Tongue (tissue), 2 donors: ENCODE measurements around a stretch of chr7.

GRCh38 chr7:133377218-133377672, 124.4 kb downstream of the EXOC4 start:
- RAMPAGE, long total RNA: no peak

DNA sequence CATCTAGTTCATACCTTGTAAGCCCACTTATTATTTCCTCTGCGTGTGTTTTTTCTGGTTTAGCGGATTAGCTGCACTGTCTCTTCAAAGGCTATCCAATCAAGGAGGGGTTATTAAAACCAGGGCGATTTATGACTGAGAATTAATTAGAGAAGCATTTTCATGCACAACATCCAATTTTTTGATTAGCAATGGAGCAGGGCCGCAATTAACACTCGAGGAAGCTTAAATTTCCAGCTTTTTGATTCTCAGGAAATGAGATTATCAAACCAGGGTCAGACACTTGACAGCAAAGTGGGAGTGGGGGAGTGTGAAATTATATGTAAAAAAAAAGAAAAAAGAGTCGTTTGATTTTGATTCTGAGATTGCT, 249.0 kb downstream of the EXOC4 start:
- RAMPAGE, long total RNA: no peak

DNA sequence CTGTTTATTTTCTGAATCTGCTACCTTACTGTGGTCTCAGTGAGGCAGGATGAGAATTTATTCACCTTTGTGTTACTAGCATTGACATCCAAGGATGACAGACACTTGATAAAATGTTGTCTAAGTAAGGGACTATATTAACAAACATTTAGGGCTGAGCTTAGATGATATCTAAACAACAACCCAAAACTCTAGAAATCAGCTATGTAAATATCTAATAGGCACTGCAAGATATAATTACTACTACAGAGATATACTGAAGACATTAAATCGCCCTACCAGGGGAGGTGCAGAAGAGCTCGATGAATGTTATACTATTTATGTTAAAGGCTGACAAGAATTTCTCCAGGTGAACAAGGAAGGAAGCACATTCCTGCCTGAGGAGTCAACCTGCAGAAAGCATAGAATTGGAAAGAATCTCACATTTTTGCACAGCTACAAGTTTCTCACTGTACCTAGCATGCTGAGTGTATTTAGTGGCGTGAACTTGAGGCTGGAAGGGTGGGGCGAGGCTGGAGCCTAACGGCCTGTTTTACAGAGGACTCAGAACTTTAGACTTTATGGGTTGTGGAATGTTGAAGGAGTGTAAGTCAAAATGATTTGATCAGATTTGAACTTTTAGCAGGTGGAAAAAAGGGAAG, 373.7 kb upstream of the LRGUK start:
- RAMPAGE, long total RNA: no peak

GRCh38 chr7:133990630-133990920, 136.6 kb upstream of the LRGUK start:
- RAMPAGE, long total RNA: no peak

GRCh38 chr7:134351385-134352067, 34.8 kb upstream of the SLC35B4 start:
- RAMPAGE, long total RNA: no peak

DNA sequence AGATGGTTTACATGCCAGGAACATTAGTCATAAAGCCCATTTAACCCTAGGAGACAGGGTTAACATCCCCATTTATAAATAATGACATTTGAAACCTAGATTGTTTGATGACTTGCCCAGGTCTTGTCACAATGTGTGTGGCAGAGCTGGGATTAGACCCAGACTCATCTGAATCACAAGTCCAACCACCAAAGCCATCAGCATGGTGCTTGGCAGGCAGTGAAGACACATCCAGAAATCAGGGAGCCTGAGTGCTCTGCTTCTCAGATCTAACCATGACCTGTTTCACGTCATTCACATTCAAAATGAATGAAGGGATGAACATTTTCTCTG, 6.1 kb downstream of the AKR1B10 start:
- RAMPAGE, long total RNA: no peak

GRCh38 chr7:134542189-134542640, 6.7 kb upstream of the AKR1B15 start:
- RAMPAGE, long total RNA: no peak

DNA sequence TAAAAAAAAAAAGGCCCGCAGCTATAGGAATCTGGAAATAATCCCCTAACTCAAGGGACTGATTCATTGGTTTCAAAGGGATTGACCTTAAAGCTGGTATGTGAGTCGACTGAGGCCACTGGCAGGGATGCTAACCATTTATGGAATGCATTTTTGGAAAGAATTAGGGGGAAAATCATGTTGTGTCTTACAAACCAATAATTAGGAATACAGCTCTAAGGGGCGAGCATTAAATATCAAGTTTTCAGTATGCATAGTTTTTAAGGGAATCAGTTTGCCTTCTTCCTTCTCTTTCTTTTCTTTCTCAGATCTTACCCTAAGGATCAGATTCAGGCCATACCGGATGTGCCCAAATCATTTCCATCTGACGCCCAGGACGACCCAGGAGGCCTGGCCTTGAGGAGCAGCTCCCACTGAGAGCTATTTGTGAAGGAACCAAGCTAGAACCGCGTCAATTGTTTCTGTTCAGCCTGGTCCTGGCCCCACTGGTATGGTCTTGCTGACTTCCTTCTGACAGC, 48.7 kb downstream of the BPGM start:
- RAMPAGE, long total RNA: no peak

DNA sequence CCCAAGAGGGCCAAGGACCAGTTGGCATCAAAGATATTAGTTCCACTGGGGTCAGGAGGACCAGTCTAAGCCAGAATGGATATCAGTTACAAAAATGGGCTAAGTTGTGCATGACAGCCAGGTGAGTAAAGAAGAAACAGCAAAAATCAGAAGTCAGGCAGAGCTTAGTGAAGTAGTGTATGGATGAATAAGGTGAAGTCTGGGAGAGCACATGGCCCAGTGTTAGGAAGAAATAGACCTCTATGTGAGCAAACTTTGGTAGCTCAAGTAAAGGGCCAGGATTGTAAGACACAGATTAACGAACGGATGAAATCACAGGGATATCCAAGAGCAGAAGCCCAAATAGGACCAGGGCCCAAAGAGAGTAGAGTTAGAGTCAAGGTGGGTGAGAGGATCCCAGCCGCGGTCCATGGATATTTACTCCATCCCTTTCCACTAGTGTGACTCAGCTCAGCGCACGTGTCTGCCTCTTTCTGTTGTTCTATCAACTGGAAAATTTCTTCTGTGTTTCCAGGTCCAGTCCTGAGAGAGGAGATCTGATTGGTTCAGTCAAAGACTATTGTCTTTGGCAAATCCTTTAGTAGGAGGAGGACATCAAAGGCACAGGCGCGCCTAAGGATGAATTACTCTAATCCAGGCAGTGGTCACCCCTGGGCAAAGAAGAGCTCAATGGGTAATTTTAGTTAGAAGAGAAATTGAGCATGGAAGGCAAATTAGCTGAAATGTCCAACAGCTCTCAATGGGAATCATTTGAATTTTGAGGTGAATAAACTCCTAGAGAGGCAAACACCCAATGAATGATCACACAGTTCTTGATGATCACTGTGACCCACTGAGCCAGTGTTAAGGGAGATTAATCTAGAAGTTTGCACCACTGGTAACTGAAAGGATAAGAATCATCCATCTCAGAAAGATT, 5.2 kb downstream of the CALD1 start:
- RAMPAGE, long total RNA: no peak

- RAMPAGE, long total RNA: no peak
Observed at GRCh38 chr7:134832283-134832502, 52.8 kb downstream of the CALD1 start.

DNA sequence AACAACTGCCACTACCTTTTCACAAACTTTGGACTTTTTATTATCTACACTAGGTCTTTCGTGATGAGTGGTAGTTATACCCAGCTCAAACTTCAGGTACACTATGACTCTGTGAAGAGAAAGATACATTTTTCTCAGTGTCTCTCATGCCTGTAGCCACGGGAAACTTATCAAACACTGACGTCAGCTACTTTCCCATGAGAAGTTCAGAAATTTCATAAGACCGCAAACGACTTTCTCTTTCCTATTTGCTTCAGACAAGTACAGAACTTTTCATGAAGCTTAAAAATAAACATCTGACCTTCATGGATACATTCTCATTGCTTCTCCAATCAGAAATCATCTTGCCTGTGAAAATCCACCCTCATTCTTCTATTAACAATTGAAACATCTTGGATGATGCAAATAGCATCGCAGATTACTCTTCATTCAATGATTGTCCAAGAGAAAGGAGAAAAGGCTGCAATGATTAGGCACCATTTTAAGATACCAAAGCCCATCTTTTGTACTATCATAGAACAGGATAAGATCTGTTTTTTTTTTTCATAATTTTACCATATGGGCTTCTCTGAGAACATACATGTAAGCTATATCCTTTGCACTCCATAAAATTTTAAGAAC, 57.2 kb downstream of the CALD1 start:
- RAMPAGE, long total RNA: no peak

DNA sequence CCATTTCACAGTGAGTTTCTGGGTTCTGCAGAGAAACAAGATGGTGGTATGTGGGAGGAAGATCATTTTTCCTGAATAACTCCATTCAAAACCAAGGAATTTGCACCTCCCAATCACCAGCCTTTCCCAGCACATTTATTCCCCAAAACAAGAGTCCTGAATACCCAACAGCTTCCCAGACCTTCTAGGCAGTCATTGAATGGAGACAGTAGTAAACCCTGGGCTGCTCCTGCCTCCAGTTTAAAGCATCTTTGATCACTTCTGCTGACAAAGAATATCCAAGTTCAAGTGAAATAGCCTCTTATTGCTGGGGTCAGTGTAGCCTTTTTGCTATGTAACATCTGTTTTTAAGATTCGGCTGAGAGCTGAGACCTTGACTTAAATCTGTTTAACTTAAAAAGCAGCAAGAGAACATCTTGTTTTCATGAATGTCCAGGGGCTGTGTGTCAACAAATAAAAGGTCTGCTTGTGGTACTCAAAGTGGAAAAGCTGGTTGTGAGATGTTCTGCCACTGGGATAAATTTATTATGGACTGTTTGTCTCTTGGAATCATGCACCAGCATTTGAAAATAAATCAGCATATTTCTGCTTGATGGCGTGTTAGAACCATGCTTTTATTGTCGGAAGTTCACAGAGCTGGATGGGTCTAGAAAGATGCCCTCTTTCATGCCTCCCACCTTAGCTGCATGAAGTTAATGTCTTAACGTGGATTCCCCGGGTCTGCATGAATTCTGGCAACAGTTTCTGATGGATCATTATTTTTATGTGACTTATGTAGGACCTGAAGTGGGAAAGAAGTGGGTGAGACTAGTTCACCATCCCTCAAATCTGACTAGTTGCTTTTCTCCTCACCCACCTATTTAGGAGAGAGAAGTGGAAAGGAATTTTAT, 73.2 kb downstream of the CALD1 start:
- RAMPAGE, long total RNA: no peak

DNA sequence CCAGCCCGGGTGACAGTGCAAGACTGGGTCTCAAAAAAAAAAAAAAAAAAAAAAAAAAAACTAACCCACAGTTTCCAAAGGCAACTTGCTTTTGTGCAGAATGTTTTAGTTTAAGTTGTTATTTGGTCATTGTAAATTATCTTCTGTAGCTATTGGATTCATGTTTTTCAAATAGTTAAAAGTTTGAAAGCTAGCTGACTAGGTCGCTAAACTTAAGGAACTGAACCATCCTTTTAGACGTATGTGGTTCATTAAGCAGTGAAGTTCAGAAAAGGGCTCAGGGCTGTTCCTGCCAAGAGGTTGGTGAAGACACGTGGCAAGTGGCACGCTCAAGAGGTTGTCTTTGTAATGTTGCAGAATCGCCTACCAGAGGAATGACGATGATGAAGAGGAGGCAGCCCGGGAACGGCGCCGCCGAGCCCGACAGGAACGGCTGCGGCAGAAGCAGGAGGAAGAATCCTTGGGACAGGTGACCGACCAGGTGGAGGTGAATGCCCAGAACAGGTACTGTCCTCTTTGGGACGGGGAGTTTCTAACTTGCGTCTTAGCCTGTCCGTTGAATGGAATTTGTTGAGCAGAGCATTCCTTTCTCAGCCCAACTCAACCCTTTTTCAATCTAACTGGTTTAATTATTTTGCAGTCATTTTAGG, 57.8 kb upstream of the AGBL3 start:
- RAMPAGE, long total RNA: no peak

DNA sequence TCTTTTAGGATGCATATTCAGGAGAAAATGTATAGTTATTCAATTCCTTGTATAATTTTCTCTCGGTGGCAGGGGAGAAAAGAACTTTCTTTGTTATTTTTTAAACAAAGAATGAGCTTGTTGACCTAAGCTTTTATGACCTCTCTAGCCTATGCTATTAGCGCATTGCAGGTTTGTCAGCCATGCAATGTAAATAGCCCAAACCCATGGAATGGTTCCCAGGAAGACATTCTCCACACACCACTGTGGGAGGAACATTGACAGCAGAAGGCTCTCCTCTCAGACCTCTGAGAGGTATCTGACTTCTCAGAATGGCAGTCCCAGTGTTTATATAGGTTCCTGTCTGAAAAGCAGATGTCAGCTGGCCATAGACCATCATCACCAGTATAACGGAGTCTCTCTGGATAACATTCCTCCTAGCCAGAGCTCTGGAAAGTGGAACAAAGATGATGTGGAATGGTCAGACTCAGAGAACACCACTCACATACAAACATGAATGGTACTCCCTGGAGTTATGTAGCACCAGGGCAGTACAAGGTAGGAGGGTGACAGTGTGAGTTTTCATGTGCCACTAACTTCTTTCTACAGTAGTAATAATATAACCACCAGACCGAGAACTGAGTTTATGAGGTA, 19.5 kb upstream of the AGBL3 start:
- RAMPAGE, long total RNA: no peak

- RAMPAGE, long total RNA: no peak
Observed at GRCh38 chr7:135161991-135163074, 8.2 kb downstream of the CYREN start.

DNA sequence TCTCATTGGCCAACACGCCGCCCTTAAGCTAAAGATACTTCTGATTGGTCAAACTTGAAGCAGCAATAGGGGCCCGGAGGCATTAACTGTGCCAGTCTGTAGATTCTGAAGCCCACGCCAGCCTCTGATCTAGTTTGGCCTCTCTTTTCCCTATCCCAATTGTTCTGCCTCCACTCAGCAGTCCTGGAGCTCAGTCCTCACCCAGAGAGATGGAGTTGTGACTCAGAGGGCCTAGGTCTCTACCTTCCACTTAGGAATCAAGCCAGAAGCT, 1.1 kb downstream of the CYREN start:
- RAMPAGE, long total RNA: no peak

GRCh38 chr7:135205656-135206477, 5.5 kb downstream of the WDR91 start:
- RAMPAGE, long total RNA: no peak

- RAMPAGE, long total RNA: no peak
Observed at GRCh38 chr7:135207440-135207922, 3.8 kb downstream of the WDR91 start.

- RAMPAGE, long total RNA: no peak
Observed at GRCh38 chr7:135369508-135370167, 136.0 kb downstream of the STRA8 start.

DNA sequence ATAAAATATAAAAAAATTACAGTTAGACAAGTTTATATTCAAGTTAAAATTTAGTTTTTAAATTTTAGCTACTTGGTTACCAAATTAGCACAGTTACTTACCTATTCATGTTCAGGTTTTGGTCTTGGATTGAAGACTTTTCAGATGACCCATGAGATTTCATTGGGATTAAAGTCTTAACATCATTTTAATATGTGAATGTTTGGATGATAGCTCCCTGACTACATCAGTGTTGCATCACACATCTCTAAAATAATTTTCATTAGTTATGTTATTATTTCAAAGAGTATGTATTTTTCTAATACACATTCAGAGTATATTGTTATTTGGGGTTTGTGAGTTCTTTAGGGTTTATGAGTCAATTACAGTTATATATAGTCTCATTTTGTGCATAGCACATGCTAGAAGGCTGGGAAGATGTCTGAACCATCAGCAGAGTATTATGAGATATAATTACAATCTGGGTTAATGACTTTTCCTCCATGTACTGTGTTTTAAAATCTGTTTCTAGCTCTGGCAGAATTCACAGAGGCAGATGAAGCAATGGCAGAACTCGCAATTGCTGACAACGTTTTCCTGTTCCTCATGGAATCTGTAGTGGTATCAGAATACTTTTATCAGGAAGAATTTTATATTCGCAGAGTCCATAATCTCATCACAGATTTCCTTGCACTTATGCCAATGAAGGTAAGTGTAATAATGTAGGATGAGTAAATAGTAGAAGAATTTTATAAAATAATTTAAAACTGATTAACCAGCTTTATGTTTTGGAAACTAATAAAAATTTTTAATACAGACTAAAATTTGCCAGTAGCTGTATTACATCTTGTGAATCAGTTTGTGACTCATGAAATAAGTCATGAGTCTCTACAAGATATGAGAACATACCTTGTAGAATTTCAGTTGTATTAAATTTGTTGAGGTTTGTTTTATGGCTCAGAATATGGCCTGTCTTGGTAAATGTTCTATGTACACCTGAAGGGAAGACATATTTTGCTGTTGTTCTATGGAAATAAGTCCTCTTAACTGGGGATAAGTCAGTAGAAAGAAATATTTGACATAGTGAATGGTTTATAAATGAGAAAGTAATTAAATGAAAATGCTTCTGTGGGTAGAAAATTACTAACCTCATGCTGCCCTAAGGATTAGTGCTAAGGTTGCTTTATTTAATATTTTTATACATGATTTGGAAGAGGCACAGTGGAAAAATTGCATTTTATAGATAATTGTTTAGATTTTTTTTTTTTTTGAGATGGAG, 27.0 kb downstream of the NUP205 start:
- RAMPAGE, long total RNA: no peak